ENCODE measurements around a stretch of chr17.

GRCh38 chr17:8119008-8119482 lies 731 bp upstream of the ALOXE3 start:
- RRBS = no CpG with 5 or more reads among the region's 18 CpGs

DNA sequence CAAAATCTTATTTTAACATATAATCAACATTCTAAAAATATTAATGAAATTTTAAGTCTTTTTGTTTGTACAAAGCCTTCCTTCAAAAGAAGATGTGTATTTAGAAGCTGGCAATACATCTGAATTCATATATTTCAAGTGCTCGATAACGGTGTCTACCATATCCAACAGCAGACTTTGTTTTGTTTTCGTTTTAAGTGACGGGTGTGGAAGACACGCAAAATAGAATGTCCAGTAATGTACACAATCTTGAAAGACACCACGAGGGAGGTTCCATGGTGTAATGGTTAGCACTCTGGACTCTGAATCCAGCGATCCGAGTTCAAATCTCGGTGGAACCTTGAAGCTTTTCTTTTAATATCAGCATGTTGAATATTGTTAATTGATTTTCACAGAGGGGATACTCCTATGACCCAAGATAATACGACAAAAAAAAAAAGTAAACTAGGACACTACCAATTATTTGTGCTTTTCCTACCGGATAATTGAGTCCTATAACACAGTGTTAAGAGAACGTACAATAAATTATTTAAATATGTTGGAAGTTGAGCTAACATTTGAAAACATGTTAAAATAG lies 1.3 kb upstream of the ALOXE3 start:
- RRBS = no CpG with 5 or more reads among the region's 12 CpGs

GRCh38 chr17:8139290-8139839 lies 12.8 kb downstream of the PER1 start:
- RRBS = no CpG with 5 or more reads among the region's 14 CpGs

DNA sequence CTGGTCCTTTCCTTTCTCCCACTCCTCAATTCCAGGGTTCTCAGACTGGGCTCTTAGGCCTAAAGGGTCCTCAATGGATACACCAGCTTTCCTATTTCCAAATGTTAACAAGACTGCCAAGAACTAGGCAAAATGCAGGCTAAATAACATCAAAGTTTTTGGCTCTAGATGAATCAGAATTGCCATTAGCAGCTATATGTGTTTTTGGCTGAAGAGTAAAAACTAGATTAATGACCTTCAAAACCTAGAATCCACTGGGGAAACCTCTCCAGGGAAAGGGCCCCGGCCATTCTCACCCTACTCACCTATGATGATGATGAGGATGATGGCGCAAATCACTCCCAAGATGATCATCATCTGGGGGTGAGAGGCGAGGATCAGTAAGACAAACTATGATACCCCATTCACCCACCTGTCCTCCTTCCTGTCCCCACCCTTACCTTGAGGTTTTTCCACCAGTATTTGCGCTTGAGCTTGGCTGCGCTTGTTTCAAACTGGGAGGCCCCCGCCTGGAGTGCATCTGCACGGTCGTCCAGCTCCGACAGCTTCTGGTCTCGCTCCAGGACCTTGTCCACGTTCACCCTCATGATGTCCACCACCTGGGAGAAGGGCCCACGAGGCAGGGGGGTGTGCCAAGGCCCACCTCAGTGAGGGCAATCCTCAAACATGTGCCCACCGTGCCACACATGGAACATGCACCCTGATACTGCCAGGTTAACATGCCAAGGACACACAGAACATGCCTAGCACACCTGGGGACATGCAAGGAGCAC lies 1.4 kb downstream of the VAMP2 start:
- RRBS = no CpG with 5 or more reads among the region's 13 CpGs

DNA sequence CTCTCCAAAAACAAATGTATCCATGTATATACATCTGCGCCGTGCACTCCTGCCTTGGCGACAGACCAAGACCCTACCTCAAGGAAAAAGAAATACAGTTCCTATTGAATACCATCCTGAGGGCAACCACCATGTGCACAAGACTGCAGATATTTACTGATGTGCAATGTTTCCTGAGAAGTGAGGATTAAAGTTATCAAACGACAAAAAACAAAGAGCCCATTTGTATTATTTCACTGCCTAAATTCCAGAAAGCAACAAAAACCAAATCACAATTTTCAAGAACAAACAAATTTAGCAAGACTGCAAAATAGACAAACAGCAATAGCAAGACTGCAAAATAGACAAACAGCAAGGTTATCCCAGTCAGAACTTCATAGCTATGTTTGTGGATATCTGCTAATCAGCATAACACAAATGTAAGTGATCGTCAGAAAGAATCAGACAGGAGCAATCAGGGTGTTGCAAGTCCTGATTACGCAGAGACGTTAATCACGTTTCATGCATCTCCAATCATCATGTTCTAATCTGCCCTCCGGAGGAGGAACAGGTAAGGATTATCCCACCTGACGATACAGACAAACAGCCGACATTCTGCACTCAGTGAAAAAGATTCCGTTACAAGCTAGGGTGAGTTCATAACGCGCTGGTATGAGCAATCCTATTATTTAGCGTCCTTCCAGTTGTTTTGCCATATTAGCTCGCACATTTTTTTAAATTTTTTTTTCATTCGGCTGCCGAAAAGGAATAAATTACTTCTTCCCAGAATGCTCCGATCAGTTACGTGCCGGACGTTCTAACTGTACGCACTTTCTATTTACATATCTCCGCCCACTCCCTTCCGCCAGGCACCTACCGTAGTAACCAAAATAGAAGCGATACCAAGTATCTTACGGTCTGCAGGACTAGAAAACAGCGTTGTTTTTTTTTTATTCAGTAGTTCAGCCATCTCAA lies 2.9 kb downstream of the TMEM107 start:
- RRBS = no CpG with 5 or more reads among the region's 29 CpGs

GRCh38 chr17:8185782-8186562 lies 4.0 kb downstream of the BORCS6 start:
- RRBS = under 1% methylated on average over 8 of the region's 47 CpGs

DNA sequence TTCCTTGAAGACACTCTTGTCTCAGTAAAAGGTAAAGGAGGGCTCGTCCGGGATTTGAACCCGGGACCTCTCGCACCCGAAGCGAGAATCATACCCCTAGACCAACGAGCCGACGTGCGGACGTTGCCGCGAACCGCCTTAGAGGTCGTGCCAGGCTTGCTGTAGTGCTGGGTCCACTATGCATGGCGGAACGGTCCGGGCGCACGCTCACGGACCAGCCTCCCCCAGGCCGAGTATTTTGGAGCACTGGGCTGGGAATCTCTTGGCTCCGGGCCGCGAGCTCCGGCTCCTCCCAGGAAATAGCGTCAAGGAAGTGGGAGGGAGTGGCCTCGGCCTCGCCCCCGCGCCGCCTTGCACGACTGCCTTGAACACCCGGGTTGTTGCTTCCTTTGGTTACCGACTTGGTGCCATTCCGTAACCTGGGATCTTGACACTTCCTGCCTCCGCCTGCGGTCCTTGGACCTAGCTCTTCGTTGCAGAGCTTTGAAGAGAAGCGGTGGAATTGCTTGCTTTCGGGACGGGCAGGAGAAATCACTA lies 12.5 kb upstream of the AURKB start:
- RRBS = 1% methylated on average over 13 of the region's 42 CpGs

DNA sequence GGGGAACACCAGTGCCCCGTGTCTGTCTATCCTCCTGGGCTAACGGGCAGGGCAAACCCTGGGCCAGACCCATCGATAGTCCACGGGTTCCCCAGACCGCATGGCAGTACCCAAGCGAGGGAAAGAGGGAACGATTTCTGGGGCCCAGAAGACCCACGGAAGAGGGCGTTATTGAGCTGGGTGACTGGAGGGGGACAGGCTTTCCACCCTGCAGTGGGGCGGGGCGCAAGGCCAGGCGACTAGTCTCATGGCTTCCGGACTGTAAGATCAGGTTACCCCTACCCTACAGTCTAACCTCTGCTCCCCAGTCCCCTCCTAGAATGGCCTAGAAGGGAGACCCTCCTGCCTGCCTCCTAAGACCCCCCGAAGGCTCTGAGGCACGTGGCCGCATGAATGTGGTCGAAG lies 13.0 kb upstream of the AURKB start:
- RRBS = no CpG with 5 or more reads among the region's 17 CpGs

DNA sequence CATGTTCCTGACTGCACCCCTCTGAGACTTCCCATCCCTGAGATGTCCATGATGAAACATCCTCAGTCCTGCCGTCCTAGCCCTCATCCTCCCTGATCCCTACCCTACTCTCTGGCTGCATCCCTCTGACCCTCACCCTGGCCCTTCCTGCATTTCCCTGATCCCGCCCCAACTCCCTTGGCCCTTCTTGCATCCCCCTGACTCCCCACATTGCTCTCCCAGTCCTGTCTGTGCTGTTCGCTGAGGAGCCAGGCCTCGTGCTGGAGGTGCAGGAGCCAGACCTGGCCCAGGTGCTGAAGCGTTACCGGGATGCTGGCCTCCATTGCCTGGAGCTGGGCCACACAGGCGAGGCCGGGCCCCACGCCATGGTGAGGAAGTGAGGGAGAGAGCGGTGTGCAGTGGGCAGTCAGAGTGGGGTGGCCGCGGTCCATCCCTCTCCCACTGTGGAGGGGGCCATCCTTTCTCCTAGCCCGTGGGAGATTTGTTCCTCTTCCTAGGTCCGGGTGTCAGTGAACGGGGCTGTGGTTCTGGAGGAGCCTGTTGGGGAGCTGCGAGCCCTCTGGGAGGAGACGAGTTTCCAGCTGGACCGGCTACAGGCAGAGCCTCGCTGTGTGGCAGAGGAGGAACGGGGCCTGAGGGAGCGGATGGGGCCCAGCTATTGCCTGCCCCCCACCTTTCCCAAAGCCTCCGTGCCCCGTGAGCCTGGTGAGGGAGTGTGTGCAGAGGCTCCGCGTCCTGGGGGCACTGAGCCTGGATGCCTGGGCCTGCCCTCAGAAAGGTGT lies 17.6 kb downstream of the PFAS start:
- RRBS = 89% methylated on average over 7 of the region's 25 CpGs

- RRBS = 5% methylated on average over 6 of the region's 15 CpGs
Observed at GRCh38 chr17:9024317-9024878, 3.1 kb downstream of the NTN1 start.

GRCh38 chr17:9150220-9151132 lies 129.2 kb downstream of the NTN1 start:
- RRBS = 12% methylated on average over 16 of the region's 27 CpGs

- RRBS = no CpG with 5 or more reads among the region's 3 CpGs
Observed at GRCh38 chr17:9158636-9159172, 137.4 kb downstream of the NTN1 start.

GRCh38 chr17:9228283-9228872 lies 207.1 kb downstream of the NTN1 start:
- RRBS = no CpG with 5 or more reads among the region's 14 CpGs

DNA sequence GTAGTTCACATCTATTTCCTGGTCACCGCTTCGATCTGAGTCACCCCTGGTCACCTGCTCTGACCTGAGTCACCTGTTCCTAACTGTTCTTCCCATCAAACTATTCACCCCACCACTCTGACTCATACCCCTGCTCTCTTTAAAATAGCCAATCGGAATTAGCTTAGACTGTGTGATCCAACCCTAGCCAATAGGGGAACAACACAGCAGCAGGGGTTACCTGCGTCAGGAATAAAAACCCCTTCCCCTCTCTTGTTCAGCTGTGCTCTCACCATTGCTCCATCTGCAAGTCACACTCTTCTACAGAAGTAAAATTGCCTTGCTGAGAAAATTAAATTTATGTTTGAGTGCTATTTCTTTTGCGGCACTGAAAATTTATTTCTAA lies 240.6 kb downstream of the STX8 start:
- RRBS = no CpG with 5 or more reads among the region's 5 CpGs

DNA sequence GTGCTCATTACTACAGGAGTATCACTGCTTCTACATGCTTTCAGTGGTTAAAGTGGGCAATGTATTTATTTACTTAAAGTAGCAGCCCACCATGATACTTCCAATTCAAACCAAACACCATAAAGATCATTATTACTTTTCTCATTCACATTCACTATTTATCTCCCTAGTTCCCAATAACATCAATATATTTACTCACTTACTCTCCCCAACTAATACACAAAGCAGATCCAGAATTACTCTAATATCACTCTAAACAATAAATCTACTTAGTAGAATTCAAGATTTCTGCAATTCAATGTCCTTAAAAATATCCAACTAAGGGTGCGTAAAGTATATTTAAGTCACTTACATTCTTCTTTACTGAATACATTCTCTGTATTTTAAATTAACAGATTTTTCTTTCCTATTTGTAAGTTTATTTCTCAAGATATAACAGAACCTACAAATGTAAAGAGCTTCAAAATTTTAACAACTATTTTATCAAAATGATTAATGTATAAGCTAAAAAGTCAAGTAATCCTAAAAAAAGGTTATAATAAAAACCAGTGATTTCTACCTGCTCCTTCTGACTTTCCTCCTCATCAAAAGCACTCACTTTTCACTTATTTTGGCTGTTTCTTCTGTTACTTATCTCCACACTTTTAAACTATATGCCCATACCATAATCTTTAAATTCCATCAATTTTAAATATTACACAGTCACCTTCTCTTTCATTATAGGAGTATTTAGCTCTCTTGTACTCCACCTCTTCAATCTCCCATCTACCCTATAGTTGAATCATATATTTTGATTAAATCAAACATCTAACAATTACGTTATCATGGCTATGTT lies 222.0 kb downstream of the STX8 start:
- RRBS = no CpG with 5 or more reads among the region's 2 CpGs

- RRBS = no CpG with 5 or more reads among the region's 15 CpGs
Observed at GRCh38 chr17:9465290-9465792, 110.3 kb downstream of the STX8 start.

- RRBS = no CpG with 5 or more reads among the region's 9 CpGs
Observed at GRCh38 chr17:9665222-9666165, 20.2 kb downstream of the USP43 start.

- RRBS = no CpG with 5 or more reads among the region's 5 CpGs
Observed at GRCh38 chr17:9910413-9910676, 5.3 kb upstream of the RCVRN start.

- RRBS = no CpG with 5 or more reads among the region's 19 CpGs
Observed at GRCh38 chr17:10059523-10060470, 138.6 kb downstream of the GAS7 start.

GRCh38 chr17:10063462-10064644 lies 134.6 kb downstream of the GAS7 start:
- RRBS = 9% methylated on average over 3 of the region's 32 CpGs

Data from hTERT-HM (cell line).